Mononuclear cell (primary cell): ENCODE measurements around the genes CFL2, FAM177A1 and MBIP.

DNA sequence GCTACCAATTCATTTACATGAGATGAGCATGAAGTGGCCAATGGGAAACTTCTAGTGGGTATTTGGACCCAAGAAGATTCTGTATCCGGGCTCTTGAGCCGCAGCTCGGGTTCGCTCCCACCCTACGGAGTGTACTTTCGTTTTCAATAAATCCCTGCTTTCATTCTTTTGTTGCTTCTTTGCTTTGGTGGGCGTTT lies 129.1 kb downstream of the SPTSSA start:
- RRBS, result no CpG with 5 or more reads among the region's 7 CpGs

DNA sequence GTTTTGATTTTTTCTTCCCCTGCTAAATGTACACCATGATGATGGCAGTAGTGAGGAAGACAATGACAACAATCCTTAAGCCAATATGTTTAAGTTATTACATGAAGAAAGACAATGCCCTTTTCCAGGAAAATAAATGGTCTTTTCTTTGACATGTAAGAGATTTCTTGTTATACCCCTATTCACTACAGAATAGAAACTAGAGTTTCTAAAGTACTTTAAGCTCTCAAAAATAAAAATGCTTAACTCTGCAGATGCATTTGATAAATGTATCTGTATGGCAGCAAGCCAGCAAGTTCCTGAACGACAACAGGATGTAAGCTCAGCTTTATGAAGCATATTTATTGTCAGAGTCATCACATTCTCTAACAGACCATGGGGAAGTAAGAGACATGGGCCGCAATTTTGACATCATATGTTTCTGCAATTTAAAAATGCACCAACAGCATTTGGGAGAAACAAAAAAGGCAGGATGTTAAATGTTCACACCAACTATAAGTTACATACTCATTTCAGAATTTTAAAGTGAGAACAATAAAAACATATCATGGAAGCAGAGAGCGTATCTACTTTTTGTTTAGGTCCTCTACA lies 36.1 kb upstream of the SNX6 start:
- RRBS, result no CpG with 5 or more reads among the region's 3 CpGs

DNA sequence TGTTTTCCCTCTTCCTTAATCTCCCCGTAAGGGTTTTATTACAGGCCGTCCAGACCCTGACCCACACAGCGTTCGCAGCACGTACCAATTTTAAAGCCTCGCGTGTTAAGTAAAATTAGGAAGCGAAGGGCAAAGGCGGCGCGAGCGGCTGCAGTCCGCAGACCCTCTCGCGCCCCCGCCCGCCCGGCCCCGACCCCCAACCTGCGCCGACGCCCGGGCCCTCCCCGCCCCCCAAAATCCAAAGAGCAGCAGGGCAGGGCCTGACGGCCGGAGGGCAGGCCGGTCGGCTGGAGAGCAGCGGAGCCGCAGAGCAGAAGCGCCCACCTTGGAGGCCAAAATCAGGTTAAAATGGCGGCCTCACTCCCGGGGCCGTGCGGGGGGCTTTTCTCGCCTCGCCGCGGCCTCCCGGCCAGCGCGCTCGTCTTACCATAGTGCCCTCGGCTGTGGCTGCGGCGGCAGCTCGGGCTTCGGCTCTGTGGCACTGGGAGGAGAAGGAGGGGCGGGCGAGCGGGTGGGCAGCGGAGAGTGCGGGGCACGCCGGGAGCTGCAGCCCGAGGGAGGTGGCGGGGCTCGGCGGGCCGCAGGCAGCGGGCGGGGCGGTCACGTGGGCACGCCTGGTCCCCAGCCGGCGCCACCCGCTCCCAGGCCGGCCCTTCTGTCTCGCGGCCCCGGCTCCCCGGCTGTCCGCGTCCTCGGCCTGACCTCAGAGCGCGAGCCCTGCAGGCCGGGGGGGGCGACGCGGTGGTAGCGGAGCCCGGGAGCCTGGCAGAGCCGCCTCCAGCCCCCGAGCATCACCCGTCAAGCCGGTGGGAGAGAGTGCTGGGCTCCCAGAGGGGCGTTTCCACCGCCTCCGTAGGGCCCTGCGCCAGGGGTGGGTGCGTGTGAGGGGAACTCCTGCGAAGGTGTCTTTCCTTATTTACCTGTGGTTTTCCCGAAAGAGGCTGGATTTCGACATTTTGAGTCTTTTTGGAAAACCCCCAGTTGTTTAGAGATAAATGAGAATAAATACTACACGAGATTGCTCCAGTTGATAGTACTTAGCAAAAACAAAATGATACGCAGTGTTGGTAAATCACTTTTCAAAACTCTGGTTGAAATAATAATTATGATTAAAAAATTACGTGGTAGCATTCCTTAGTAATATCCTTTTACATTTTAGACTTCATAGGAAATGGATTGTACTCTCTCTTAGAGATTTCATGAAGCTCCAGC lies at the start of gene CFL2:
Gene CFL2 (minus strand): TSS at position 483 of the 1,212 bp plus-strand sequence.
- RRBS, result 2% methylated on average over 41 of the region's 99 CpGs

GRCh38 chr14:34773954-34774519 lies 59.6 kb upstream of the CFL2 start:
- RRBS, result no CpG with 5 or more reads among the region's 3 CpGs

GRCh38 chr14:34800091-34800650 lies 75.0 kb downstream of the BAZ1A start:
- RRBS, result no CpG with 5 or more reads among the region's 1 CpG

DNA sequence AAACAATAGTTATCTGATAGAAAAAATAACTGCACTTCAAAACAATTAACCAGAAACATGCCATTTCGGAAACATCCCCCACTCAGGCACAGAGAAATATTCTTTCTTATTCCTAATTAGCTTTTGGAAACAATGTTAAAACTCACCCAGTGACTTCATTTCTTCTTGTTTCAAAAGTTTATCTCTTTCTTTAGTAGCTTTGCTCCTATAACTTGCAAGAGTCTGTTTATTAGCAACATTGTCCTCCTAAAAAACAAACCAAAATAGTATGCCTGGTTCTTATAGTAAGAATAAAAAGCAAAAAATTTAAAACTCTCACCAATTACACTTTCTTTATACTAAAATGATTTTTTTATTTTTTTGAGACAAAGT lies 74.2 kb downstream of the BAZ1A start:
- RRBS, result no CpG with 5 or more reads among the region's 1 CpG

DNA sequence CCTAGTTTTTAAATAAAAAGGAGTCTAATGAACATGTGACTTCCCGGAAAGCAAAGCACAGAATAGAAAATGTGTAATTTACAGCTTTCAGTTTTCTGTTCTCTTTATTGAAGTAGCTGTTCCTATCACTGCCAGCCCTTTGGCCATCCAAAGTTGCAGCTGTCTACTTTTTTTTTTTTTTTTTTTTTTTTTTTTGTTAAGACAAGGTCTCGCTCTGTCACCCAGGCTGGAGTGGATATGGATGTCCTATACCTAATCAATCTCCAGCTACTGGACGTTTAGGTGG lies 52.0 kb upstream of the SRP54 start:
- RRBS, result no CpG with 5 or more reads among the region's 3 CpGs

DNA sequence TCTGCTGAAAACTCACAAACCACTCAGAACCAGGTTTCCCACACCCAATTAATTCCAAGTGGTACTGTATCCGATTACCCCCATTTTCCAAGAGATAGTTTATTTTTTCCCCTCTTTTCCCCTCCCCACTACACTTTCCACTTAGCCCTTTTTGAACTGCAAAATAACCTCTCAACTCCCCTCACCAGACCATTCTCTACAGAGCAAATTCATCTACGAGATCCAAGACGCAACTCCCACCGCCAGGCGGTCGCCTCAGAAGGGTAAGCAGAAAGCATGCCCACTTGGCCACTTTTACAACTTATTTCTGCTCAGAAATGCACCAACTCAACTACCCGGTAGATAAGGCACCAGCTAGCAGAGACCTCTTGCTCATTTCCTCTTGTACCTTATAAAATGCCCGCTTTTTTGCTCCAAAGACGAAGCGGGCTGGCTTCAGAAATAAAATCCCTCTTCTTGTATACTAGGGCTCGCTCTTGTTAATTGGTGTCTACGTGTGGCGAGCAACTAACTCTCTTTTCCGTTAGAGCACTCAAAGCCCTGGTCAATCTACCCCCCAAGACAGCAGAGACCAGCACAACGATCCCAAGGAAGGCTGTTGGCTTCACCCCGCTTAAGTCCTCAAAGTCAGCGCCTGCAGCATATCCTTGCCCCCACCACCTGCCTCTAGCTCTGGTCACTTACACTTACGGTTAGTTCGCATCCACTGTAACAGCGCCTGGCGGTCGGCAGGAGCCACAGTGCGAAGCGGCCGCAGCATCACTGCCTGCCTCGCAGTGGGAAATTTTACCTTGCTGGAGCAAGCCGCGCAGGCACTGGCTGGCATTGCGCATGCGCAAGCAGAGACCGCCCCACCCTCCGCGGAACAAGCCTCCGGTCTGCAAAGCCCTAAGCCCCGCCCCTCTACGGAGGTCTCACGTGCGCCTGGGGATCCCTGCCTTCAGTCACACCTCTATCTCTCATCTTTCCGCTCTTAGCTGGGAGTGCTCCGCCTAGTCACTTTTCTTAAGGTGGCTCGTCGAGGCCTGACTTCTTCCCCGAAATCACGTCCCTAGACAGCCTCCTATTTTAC lies 716 bp upstream of the SRP54 start:
- RRBS, result no CpG with 5 or more reads among the region's 44 CpGs

- RRBS, result 3% methylated on average over 24 of the region's 80 CpGs
Measured at GRCh38 chr14:35045983-35046827, at the start of gene FAM177A1. TSS of gene FAM177A1 (plus strand) at chr14:35046272.

DNA sequence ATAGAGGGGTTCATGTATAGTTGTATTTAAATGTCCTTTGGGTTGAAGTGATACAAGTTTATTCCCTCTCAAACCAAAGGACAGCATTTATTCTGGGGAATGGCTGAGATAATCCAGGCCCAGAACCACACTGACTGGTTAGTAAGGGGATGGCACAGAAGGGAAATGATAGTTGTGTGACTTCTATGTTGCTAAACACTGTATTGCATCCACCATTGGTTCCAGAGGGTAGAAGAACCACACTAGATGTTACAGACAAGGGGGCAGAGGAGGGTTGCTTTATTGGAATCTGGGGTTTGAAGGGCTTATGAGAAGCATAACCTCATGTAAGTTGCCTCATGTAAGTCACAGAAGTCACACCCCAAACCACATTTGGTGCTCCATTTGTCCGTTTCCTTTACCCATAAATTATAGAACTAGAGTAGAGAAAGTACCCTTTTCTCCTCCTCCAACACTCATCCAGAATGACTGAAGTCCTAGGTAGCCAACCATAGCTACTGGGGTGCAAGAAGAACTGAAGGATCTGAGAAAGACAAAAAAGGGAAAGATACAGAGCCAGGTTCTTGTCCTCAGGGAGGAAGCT lies 5.5 kb upstream of the PSMA6 start:
- RRBS, result no CpG with 5 or more reads among the region's 1 CpG

DNA sequence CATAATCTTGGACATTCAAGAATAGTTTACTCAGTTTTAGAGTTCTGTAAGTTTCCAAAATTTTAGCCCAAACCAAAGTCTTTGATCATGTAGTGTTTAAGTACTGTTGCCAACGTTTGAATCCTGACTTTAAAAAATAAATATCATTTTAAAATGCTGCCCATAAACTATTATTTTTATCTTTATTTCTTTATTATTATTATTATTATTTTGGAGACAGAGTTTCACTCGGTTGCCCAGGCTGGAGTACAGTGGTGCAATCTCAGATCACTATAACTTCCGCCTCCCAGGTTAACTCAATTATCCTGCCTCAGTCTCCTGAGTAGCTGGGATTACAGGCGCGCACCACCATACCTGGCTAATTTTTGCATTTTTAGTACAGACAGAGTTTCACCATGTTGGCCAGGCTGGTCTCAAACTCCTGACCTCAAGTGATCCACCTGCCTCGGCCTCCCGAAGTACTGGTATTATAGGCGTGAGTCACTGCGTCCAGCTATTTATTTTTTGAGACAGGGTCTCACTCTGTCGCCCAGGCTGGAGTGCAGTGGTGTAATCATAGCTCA lies 6.4 kb downstream of the PSMA6 start:
- RRBS, result no CpG with 5 or more reads among the region's 10 CpGs

- RRBS, result no CpG with 5 or more reads among the region's 3 CpGs
Measured at GRCh38 chr14:35353719-35354365, 50.7 kb downstream of the NFKBIA start.

DNA sequence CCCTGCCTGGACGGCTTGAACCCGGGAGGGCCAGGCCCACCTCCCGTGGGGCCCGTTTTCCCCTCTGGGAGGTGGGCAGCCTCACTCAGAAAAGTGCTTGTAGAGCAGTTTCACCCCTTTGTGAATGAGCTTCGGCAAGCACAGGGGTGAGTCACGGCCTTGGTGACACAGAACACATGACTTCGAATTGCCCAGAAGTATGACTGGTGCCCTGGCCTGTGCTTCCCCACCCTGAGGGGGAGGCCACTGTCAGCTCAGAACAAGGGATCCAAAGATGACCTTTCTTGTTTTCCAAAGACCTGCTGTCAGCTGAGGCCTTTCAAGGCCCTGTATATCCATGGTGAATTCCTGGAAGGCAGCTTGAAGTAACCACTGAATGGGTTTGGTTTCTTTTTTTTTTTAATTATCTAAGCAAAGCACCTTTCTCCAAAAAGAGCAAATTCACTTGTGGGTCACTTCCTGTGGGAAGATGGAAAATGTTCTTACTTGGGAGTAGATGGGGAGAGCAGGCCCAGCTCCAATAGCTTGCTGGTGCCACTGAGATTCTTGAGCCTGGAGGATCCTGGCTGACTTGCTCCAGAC lies 39.0 kb downstream of the NFKBIA start:
- RRBS, result no CpG with 5 or more reads among the region's 7 CpGs

DNA sequence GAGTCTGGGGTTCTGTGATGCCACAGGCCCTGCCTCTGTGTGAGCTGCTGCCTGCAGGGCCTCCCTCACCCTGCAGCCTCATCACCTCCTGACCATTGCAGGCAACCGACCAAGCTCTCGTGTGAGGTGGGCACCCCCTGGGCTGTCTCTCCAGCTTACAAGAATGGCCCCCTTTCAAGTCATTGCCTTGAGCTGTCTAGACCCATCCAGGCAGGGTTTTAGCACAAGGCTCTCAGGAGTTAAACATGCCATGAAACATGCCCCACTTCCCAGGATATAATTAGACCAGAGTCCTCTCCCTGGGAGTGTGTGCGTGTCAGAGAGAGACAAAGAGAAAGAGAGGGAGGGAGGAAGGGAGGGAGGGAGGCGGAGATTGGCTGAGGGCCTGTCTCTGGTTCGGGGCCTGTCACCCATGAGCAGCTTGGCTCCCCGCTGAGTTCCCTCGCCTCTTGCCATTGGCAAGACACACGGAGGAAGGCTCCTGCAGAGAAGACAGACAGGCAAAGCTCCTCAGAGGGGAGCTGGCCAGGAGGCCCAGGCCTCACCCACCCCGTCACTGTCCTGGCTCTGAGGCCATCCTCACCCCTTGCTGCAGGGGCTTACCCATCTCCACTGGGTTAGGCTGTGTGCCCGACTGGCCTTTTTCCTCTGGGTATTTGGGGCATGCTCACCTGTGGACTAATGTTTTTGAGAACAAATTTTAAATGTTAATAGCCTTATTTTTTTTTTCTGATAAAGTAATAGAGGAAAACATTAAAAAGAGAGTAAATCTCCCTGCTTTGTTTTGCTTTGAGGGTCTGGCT lies 19.0 kb downstream of the NFKBIA start:
- RRBS, result no CpG with 5 or more reads among the region's 10 CpGs

DNA sequence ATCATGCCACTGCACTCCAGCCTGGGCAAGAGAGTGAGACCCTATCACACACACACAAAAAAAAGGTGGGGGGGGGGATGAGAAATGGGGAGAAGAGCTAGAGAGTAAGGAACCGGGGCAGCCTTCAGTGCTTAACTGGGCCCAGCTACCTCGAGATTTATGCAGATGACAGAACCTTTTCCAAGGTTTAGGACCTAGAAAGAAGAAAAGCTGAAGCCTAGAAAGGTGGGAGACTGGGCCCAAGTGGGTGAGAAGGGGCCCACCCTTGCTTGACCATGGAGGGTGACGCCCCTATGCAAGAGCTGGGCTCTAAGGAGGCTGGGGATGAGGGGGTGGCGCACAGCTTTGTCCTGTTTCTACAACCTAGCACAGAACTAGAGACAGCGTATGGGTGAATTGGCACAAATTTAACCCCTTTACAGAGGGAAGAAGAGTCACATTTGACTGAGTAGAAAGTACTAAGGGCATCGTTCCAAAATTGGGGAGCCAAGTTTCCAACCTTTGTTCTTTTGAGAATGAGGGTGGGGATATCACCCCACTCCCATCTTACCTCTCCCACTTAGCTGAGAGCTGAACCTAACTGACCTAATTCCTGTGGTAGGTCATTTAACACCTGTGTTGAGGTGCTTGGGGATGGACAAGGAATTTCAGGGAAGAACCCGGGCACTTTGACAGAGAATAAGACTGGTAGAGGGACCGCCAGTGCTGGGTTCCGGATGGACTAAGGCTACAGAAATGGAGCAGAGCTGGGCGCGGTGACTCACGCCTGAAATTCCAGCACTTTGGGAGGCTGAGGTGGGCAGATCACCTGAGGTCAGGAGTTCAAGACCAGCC lies 5.4 kb downstream of the NFKBIA start:
- RRBS, result no CpG with 5 or more reads among the region's 12 CpGs

GRCh38 chr14:35711523-35712041 lies 97.5 kb downstream of the RALGAPA1 start:
- RRBS, result no CpG with 5 or more reads among the region's 6 CpGs

- RRBS, result no CpG with 5 or more reads among the region's 2 CpGs
Measured at GRCh38 chr14:36217469-36217880, 103.0 kb downstream of the MBIP start.

DNA sequence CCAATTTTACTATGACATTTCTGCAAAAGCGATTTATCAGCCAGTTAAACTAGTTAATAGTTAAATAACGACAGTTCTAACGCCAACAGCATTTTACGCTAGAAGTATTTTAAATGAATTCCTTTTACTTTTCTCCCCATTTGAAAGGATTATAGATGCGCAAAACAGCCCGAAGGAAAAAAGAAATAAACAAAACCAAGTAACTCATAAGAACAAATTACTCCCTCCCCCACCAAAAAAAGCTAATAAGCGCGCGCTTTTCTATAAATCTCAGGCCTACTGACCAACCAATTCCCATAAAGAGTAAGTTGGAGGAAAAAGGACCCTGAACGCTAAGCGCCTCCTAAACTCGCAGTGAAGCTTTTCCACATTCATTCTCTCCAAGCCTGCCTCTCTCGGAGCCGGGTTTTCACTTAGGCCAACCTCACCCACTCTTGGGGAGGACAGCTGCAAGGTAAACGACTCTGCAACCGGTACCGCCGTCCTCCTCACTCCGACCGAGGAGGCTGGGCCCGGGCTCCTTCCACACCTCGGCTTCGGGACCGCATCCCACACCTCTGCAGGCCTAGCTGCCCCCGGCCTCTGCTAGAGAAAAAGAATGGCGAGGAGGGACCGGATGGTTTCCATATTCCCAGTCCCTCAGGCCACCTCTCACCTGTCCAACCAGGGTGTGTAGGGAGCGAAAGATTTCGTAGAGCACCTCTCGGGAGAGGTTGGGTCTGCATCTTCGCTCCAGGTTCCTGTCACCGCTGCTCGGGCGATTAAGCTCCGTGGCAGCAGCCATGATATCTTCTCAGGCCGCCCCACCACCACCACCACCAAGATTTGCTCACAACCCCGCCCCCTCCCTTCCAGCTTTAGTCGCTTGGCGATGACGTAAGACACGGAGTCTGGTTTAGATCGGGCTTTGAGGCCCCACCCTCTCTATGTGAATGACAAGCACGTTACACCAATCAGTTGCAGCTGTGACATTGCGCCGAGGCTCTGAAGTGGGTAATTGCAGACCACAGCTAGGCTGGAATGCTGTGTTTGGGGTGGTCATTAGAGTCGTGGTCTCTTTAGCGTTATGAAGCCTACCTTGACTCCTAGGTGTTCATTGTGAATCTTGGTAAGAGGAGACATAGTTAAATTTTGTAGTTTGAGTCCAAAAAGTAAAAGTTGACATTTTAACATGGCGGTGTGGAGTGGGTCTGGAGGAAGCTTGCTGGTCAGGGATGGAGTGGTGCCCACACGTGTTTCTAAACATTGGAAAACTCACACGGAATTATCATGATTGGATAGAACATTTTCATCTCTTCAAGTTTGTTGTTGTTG lies at the start of gene MBIP:
Gene MBIP (minus strand): TSS at position 833 of the 1,314 bp plus-strand sequence.
- RRBS, result 3% methylated on average over 12 of the region's 50 CpGs

DNA sequence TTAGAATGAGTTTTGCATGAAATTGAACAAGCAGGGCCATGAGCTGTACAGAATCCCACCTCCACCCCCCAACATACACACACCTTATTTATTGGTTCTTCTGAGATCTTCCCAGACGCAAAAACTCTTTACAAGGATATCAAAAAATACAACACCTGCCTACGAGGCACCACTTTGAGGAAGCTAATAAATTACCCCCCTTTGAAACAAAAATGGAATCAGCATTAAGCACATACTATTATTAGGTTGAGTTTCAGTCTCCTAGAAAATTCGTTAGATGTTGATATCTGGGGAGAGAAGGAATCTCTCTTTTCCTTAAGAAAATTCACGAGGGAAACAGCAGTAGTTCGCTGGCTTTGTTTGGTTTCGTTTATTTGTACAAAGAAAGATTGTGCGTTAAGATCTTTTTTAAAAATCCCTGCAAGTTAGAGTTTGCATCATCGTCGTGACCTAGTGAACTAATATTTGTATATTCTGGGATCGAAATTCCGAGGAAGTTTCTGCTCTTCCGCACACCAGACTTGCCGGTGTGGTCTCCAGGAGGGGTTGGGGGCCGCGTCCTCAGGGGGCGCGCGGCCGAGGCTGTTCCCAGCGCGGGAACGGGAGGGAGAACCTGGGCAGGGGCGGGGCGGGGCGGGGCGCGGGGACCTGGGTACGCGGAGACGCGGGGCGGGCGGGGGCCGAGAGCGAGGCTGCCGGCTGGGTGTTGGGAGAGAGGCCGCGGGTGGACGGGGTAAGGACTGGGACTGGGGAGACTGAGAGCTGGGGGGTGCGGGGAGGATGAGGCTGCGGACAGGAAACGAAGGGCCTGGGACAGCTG lies 12.1 kb downstream of the NKX2-1 start:
- RRBS, result no CpG with 5 or more reads among the region's 42 CpGs